REH cell (cell line): ENCODE measurements around a stretch of chrX.

DNA sequence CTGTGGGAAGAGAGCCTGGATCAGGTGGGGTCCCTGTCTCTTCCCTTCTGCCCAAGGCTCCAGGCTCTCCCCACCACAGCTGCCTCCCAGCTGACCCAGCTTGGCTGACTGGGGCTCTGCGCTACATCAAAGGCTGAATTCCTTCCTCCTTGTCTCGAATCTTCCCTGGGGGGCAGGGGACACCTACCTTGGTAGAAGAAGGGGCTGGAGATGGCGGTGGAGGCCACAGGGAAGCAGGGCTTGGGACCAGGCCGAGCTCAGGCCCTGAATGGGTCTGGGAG, 974 bp downstream of the IRAK1 start:
- PRO-cap: no peak

GRCh38 chrX:154019134-154019380, 645 bp downstream of the IRAK1 start:
- PRO-cap: no peak

- PRO-cap: no peak
These were observed 402 bp downstream of the IRAK1 start for GRCh38 chrX:154019381-154019619.

DNA sequence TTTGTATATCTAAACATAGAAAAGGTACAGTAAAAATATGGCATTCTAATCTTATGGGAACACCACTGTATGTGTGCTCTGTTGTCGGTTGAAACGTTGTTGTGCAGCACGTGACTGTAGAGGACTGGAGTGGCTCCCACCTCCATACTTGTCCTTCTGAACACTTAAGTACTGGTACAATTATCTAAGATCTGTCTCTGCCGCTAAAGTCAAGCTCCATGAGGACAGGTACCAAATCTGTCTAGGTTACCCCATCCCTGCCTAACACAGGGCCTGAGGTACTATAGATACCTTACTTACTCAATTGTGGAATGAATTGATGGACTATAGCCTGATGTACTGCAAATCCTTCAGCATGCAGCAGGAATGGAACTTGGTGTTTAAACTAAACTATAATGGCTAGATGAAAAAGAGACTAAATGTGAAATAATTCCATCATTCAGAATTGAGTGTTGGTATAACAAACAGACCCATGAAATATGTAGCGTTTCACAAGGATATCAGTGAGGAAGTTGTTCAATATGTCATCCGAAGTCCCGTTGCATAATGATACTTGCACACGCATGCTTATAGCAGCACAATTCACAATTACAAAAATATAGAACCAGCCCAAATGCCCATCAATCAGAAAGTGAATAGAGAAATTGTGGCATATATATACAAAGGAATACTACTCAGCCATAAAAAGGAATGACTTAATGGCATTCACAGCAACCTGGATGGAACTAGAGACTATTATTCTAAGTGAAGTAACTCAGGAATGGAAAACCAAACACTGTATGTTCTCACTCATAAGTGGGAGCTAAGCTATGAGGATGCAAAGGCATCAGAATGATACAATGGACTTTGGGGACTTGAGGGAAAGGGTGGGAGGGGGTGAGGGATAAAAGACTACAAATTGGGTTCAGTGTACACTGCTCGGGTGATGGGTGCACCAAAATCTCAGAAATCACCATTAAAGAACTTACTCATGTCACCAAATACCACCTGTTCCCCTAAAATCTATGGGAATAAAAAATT, 20.4 kb downstream of the MECP2 start:
- PRO-cap: no peak

GRCh38 chrX:154348113-154349274, 25.9 kb downstream of the FLNA start:
- PRO-cap: no peak

GRCh38 chrX:154361211-154361876, 13.1 kb downstream of the FLNA start:
- PRO-cap: no peak

DNA sequence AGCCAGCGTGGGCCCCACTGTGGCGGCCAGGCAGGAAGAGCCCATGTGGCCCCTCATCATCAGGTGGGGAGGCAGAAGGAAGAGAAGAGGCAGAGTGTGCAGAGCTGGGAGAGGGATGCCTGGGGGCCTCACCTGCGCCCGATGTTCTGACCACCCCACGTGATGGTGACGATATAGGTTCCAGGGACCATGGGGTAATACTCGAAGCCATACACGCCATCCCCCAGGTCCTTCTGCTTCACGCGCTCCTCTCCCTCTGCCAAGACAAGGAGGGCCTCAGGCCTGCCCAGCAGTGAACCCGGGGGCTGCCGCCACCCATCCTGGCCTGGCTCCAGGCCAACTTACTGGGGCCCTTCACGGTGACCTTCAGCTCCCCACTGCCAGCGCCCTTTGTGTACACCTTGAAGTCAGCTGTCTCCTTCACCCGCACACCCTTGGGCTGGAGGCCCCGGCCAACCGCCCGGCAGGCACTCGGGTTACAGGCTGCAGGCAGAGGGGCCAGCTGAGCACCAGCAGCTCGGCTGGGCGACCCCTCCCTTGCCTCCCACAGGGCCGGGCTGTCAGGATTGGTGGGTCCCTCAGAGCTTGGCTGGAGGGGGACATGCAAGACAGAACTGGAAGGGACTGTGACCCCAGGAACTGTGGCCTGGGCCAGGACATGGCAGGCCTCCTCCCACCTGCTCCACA, 9.3 kb downstream of the FLNA start:
- PRO-cap: no peak

- PRO-cap: no peak
These were observed 3.9 kb downstream of the RPL10 start for GRCh38 chrX:154401763-154402767.

DNA sequence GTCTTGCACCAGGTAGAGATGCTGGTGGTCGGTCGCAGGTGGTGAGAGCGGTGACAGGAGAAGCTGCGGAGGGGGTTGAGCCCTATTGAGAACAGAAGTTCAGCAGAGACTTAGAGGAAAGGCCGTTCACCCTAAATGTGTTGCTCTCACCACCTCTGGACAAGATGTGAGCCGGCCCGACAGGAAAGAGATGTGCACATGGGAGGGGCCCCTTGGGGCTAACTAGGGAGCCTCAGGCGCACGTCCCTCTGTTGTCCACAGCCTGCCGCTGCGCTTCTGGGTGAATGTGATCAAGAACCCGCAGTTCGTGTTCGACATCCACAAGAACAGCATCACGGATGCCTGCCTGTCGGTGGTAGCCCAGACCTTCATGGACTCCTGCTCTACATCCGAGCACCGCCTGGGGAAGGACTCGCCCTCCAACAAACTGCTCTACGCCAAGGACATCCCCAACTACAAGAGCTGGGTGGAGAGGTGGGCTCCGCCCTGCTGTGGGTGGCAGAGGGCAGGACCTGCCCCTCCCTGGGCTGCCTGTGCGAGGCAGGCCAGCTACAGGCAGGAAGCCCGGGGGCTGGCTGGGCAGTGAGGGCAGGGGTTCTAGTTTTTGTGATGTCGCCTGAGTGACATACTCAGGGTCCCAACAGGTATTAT, 8.1 kb downstream of the LAGE3 start:
- PRO-cap: no peak

DNA sequence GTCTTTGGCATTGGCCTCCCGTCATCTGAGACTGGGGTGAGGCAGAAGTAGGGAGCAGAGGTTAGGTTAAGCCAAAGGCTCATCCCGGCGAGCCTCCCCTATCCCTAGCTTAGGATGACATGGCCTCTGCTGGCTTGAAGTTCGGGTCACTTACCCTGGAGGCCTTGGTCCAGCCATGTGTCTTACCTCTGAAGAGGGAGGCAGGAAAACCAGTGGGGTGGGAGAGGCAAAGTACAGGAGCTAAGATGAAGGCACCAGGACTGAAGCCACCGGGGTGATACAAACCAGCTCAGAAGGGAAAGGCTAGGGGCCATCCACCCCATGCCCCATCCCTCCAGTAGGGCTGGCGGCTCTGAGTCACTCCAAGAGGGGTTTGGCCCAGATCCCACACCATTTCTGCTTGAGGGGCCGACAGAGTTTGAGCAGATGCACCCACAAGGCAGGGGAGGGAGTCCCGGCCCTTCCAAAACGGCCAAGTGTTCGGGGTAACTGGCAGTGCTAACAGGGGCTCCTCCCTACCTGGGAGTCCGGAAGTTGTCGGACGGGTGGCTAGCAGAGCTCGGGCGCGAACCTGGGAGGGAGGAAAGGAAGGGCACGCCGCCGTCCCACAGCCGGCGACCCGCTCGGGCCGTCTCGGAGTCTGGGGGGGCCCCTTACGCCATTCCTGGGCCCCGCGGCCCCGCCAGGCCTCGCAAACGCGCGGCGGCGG, 487 bp downstream of the SLC10A3 start:
- PRO-cap: unidirectional peak, plus-strand start at position 466 of the sequence

GRCh38 chrX:154542778-154543801, 3.6 kb downstream of the G6PD start:
- PRO-cap: no peak

DNA sequence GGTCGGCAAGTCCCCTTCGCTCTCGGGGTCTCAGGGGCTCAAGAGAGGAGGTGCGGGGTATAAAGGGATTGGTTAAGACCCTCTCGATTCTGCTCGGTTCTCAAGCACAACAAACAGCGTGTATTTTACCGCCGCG, 183 bp downstream of the G6PD start:
- PRO-cap: no peak

- PRO-cap: no peak
These were observed 302 bp downstream of the IKBKG start for GRCh38 chrX:154547825-154548018.

DNA sequence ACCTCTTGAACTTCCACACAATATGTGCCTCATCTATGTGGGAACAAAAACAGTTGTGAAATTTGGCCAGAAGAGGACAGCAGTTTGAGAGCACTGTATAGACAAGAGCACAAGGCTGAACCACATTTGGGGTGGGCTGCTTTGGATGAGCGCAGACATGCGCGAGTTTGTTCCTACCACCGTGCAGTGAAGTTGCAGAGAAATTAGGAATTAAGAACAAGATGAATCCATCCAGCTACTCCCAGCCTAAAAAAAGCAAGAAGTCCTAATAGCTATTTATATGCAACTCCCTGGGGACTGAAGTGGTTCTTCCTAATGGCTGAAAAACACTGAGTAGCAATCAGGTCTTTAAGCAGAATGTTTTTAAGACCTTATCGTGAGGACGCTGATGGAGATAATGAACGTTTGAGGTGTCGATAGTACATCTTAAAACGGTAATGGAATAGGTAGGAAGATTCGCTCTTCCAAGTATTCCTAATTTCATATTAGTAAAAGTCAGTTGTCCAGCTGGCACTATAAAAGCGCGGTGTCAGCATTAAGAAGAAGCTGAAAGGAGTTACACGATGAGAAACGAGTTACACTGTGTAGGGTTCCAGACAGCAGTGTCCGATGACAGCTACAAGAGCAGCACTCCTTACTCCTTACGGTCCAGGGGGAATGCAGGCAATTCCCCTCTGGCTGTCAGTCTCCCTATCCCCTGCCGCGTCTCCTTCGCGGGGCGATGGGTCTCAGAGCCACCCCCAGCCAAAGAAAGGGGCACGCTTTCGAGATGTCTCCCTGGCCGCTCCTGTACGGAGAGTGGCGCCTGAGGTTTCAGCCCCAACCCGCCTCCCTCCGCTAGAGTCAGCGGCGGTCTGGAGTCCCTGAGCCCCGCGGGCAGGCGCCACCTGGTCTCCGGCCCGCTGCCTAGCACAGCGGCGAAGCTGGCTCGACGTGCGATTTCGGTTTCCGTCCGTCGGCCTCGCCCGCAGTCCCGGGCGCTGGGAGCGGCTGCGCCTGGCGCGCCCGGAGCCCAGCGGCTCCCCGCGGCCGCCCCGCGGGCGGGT, 691 bp downstream of the GAB3 start:
- PRO-cap: unidirectional peak, plus-strand start at position 125 of the sequence; unidirectional peak, plus-strand start at position 549 of the sequence; bidirectional peak, plus-strand start at position 886 of the sequence, minus-strand start at position 800 of the sequence

GRCh38 chrX:154827392-154827945, 7.0 kb downstream of the SMIM9 start:
- PRO-cap: bidirectional peak, plus-strand start at chrX:154827857, minus-strand start at chrX:154827737

GRCh38 chrX:155007328-155007726, 15.2 kb downstream of the F8 start:
- PRO-cap: no peak

GRCh38 chrX:155010279-155010762, 12.2 kb downstream of the F8 start:
- PRO-cap: no peak

GRCh38 chrX:155028788-155029470, 2.3 kb downstream of the FUNDC2 start:
- PRO-cap: no peak

DNA sequence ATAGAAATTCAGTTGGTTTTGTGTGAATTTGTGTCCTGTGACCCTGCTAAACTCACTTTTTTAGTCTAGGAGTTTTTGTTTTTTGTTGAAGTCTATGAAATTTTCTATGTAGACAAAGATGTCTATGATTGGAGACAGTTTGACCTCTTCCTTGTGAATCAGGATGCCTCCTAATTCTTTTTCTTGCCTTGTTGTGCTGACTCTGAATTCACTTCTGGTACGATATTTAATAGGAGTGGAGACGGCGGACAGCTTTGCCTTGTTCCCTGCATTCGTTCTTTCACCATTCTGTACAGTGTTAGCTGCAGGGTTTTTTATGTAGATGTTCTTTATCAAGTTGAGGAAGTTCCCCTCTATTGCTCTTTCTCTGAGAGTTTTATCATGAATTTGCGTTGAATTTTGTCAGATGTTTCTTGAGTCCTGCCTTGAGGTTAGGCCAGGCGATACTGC, 21.0 kb downstream of the CMC4 start:
- PRO-cap: no peak

DNA sequence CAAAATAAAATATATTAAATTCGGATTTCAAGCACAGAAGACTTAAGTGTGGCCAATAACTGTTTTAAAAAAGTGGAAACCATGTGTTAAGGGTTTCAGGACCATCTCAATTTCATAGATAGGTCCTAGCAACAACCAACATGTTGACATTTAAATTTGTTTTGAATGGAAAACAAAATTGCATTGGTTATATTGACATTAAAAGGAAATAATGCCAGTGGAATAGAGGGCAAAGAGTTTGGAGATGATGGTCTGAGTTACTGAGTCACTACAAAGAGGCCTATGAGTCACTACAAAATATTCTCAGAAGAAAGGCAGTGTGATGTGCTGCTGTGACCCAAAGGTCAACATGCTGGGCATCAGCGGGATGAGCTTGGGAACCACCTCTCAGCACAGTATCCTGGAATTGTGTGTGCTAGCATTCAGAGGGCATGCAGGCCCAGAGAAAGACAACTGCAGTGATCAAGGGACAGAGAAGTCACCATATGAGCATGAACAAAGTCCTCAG, 2.8 kb downstream of the CMC4 start:
- PRO-cap: no peak